Heart right ventricle (tissue), 2 donors: ENCODE results near the genes SEC31B and HIF1AN.

DNA sequence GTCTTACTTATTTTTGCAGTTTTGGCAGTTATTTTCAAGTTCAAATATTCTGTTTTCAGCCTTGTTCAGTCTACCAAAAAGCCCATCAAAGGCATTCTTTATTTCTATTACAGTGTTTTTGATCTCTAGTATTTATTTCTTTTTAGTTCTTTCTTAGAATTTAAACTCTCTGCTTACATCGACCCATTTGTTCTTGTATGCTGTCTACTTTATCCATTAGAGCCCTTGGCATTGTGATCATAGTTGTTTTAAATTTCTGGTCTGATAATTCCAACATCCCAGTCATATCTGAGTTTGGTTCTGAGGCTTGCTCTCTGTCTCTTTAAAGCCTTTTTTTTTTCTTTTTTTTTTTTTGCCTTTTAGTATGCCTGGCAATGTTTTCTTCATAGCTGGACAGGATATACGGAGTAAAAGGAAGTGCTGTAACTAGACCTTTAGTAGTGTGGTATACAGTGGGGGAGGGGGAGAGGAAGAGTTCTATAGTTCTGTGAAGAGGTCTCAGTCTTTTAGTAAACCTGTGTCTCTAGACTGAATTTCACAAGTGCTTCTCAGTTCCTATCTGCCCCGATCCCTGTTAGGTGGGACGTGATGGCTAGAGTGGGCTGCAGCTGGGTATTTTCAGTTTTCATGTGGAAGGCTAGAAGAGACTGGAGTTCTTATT, 3.3 kb upstream of the ABCC2 start:
- PRO-cap, 2 experiments = no peak in any of the 2 experiments

DNA sequence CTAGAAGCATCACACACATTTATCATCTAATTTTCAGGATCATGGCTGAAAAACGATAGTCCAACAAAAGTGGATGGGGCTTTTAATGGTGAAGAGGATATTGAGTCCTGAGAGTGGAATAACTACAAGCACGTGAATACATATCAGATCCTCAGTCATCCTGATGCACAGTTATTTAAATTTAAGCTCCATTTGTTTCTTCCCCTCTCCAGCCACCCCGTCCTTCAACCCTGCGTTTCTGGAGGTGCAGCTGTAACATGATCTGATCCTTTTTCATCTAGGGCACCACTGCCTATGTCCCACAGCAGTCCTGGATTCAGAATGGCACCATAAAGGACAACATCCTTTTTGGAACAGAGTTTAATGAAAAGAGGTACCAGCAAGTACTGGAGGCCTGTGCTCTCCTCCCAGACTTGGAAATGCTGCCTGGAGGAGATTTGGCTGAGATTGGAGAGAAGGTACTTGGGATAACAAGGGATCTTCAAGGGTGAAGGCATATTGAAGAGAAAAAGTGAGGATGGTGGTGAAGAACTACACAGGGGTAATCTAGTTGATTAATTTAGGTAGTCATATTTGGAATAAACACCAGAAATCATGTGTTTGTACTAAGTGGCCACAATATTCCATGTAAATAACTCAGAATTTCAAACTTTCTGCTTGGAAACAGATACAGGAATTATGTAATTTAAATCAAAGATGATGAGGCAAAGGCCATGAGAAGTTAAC, 34.8 kb downstream of the ABCC2 start:
- PRO-cap, 2 experiments = no peak in any of the 2 experiments

GRCh38 chr10:99845773-99846062, 63.3 kb downstream of the ABCC2 start:
- PRO-cap, 2 experiments = no peak in any of the 2 experiments

GRCh38 chr10:100101734-100102040, 20.0 kb upstream of the CPN1 start:
- PRO-cap, 2 experiments = no peak in any of the 2 experiments

DNA sequence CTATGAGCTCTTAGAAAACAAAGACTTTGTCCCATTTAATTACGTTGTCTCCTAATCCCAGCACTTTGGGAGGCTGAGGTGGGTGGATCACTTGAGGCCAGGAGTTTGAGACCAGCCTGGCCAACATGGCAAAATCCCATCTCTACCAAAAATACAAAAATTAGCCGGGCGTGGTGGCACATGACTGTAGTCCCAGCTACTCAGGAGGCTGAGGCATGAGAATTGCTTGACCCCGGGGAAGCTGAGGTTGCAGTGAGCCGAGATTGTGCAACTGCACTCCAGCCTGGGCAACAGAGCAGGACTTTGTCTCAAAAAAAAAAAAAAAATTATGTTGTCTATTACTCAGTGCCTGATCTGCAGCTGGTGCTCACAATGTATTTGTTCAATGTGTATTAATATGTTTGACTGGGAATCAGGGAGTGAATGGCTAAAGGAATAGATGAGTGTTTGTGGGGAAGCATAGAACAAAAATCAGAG, 5.7 kb upstream of the BLOC1S2 start:
- PRO-cap, 2 experiments = no peak in any of the 2 experiments

- PRO-cap, 2 experiments = no peak in any of the 2 experiments
These were observed 5.9 kb upstream of the SCD start for GRCh38 chr10:100341108-100341652.

DNA sequence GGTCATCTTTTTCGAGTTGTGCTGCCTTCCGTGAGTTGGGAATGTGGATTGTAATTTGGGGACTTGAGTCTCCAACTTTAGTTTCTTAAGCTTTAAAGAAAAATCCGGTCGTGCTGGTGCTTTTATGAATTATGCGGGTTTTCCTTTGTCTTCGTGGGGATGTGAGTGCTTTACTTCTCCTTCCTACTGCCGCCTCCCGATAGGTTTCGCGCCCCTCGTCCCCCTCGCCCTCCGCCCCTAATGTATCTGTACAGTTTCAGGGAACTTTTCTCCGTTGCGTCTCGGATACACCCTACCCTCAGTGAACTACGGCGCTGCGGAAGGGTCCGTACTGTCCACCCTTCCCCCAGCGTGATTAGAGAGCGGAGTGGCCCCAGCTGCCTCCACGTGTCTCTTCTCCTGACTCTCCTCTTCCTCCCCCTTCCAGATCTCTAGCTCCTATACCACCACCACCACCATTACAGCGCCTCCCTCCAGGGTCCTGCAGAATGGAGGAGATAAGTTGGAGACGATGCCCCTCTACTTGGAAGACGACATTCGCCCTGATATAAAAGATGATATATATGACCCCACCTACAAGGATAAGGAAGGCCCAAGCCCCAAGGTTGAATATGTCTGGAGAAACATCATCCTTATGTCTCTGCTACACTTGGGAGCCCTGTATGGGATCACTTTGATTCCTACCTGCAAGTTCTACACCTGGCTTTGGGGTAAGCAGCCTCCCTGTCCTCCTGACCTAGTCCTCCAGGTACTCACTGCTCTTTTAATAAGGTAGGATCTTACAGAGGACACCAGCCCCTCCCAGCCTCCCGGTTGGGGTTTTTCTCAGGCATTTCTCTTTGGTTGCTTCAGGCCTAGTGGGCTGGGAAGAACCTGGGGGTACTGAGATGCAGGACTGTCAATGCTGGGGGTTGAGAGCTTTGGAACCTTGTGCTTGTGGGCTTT, 876 bp downstream of the SCD start:
- PRO-cap, 2 experiments = no peak in any of the 2 experiments

DNA sequence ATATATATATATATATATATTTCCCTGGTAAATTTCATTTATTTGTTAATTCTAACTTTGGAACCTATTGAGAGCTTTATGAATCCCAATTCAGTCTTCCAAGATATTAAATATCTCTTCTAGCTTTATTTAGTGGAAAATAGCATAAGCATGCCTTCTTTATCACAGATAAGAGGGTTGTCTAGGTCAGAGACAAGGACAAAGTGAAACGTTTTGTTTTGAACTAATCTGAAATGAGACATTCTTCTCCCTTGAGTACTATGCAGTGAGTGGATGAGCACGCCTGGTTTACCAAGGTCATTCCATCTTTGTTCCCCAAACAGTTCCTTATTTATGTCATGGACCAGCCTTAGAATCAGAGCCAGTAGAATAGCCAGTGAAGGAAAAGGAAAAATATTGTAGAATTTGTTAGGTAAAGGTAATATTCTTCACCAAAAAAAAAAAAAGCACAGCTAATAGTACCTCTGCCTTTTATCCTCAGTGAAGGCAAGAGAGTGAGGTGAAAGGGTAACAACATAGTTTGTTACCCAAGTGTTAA, 43.8 kb downstream of the SCD start:
- PRO-cap, 2 experiments = no peak in any of the 2 experiments

- PRO-cap, 2 experiments = peak in 2 of 2 experiments; most common plus-strand start chr10:100519365 (in 2); most common minus-strand start chr10:100519861 (in 2)
These were observed at the start of gene SEC31B for GRCh38 chr10:100518873-100520311. Gene SEC31B (minus strand): TSS chr10:100519861.

DNA sequence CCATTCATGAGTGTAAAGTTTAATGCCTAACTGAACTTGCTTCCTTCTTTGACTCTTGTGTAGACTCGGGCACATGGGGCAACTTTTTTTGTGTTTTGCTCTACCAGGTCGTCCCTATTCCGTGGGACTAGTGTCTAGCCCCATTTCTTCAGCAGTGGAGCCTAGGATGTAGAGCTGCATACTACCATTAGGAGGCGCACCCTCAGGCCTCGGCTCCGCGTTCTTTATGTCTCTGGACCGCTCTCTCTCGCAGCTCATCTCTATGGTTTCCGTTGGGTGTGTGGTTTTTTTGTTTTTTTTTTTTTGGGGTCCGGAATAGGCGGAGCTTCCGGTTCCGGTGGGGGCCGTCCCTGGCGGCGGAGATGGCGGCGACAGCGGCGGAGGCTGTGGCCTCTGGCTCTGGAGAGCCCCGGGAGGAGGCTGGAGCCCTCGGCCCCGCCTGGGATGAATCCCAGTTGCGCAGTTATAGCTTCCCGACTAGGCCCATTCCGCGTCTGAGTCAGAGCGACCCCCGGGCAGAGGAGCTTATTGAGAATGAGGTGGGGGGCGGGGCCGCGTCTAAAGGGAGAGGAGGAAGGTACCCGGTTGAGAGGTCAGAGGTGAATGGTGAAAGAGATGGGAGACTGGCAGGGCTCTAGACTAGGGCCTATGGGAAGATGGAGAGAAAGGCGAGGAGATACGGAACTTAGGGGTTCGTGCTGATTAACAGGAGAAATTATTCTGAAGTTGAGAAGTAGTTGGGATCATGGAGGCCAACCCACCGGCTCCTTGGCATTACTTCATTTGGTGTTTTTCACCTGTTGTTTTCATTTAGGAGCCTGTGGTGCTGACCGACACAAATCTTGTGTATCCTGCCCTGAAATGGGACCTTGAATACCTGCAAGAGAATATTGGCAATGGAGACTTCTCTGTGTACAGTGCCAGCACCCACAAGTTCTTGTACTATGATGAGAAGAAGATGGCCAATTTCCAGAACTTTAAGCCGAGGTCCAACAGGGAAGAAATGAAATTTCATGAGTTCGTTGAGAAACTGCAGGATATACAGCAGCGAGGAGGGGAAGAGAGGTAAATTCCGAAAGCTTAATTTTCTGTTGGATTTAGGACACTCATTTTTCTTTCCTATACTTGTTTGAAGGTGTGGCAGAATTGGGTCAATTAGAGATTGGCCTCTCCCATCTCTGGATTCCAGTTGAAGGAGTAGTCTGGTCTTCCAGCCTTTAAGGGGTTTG, at the start of gene HIF1AN:
HIF1AN (plus strand) TSS at position 347 of the 1,229 bp plus-strand sequence.
- PRO-cap, 2 experiments = peak in 2 of 2 experiments; most common plus-strand start position 347 of the sequence (in 2); most common minus-strand start position 262 of the sequence (in 2)

- PRO-cap, 2 experiments = no peak in any of the 2 experiments
These were observed 5.5 kb upstream of the PAX2 start for GRCh38 chr10:100739688-100740463.

DNA sequence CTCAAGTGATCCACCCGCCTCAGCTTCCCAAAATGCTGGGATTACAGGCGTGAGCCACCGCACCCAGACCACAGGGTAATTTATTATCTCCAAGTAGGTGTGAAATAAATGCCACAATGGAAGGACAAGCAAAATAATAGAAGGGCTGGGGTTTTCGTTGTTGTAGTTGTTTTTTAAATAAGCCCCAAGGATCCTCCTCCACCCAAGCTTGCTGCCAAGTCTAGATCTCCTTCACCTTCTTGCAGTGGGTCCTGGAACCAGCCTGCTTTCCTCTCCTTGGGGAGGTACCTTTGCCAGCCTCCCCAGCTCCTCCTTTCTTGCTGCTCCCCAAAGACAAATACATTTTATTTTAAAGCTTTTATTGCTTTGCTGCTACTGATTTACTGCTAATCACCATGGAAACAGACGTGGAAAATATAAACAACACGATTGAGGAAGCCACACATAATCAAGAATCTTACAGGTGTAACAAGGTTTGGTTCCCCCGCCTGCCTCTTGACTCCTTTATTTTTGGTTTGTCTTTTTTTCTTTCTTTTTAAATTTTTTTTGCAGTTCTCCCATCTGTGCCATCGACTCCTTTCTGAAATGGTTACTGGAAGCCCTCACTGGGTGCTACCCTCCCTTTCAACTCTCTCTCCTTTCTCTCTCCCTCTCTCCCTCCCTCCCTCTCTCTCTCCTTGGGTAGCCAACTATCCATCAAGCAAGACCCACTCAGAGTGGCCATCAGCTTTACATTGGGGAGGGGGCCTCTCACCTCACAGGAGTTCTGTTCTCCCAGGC, 17.4 kb upstream of the SLF2 start:
- PRO-cap, 2 experiments = no peak in any of the 2 experiments

DNA sequence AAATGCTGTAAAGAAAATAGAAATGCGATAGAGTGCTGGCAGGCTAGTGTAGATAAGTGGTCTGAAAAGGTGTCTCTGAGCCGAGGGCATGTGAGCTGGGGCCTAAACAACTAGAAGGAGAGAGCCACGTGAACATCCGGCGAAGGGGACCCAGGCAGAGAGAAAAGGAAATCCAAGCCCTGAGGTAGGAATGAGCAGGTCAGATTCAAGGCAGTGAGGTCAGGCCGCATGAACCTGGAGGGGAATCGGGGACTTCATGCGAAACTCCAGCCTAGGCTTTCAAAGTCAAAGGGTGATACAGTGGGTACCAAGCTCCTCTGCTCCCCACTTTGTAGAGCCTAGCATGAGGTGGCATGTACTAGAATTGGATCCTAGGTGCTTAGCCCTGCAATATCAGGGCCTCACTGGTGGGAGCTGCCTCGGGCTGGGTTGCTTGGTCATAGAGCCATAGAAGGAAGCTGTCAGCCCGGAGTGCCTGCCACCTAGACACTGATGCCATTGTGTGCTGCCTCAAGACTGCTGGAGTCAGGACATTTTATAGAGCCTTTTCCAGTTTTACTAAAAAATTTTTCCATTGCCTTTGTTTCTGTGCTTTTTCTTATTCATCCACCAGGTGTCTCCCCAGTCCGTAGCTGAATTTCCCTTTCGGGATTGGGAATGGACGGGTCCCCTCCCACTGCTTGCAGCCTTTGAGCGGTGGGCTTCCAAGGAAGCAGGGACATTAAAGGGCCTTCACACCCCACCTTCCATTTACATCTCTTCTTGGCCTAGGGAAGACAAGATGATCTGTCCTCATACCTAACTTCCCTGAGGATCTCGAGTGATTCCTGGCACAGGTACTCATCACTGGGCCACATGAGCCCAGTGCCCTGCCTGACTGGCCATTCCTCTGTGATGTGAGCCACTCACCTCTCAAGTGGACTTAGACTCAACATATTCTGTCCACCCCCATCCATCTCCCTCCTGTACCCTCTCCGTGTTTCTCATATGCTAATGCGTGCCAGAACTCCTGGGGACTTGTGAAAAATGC, 5.5 kb upstream of the LZTS2 start:
- PRO-cap, 2 experiments = no peak in any of the 2 experiments

- PRO-cap, 2 experiments = no peak in any of the 2 experiments
These were observed 7.6 kb upstream of the TLX1 start for GRCh38 chr10:101123538-101123869.

DNA sequence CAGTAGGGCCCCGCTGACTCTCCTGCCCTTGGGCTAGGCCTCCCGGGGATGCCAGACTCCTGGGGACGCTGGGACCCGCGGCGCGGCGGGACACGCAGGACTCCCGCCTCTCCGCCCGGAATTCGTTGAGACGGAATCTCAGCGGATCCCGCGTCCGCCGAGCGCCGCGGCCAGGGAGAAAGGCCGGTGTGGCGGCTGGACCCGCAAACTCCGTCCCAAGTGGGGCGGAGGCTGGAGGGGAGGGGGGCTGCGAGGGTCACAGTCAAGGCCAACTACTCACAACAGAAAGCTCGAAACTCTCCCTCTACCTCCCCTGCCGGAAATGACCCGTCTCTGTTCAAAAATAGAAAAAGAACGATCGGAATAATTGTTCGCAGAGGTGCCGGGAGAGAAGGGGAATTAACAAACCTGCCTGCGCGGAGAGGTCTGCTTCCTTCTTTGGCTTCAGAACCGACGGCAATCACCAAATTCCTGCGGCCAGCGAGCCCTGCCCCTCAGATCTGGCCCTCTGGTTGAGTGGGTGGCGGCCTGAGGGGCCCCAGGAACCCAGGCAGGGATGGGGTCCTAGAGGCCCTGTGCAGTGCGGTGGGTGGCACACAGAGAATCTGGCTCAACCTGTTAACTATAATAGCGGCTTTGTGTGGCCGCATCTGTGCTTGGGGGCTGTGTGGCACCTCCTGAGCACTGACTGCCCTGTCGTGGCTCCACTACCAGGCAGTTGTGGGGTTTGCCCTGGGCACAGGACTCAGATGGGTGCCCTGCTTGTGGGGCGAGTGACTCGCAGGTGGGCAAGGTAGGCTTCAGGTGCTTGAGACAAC, 9.4 kb downstream of the TLX1 start:
- PRO-cap, 2 experiments = no peak in any of the 2 experiments

- PRO-cap, 2 experiments = peak in 1 of 2 experiments; most common plus-strand start chr10:101569972 (in 1)
These were observed 18.5 kb downstream of the POLL start for GRCh38 chr10:101569332-101570116.

GRCh38 chr10:101578750-101579105, 9.3 kb downstream of the POLL start:
- PRO-cap, 2 experiments = no peak in any of the 2 experiments

- PRO-cap, 2 experiments = no peak in any of the 2 experiments
These were observed 1.4 kb downstream of the FBXW4 start for GRCh38 chr10:101693515-101693946.

GRCh38 chr10:101695372-101695491, 262 bp upstream of the FBXW4 start:
- PRO-cap, 2 experiments = no peak in any of the 2 experiments

DNA sequence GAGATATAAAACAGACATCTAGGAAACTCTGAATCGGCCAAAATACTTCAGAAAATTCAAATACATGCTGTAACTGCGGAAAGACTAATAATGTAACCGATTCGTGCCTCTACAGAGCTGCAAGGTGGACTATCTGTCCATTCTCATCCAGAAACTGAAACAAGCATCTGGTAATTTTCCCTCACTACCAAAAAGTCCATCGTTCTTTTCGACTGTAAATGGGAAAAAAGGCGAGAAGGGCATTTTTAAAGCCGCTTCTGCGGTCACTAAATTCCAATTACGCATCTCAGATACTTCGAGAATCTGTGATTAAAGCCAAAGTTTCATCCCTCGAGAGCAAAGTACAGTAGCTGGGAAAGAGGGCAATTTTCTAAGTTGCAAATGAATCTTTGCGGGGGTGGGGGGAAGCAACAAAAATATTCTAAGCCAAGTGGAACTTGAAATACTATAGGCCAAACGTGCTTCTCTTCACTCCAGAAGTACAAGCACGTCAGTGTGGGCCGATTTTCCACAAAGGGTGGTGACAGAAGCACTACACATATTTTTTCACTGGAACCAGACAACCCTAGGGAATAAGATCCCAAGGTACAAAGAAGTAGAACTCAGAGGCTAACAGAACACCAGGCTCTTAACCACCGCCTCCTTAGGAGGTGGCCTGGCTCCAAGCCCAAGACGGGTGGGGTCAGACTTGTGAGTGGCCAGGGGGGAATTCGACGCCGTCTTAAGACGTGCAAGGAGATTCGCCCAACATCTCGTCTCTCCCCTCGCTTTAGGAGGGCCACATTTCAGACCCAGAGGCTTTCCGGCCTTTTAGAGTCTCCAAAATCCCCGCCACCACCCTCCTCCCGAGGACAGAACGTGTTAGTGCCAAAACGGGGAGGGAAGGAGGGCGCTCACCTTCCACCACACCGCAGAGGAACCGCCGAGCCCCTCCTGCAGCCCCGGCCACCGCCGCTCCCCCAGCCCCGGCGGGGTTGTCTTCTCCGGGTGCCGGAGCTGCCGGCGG, 1.0 kb downstream of the OGA start:
- PRO-cap, 2 experiments = peak in 2 of 2 experiments; most common plus-strand start position 339 of the sequence (in 1); most common minus-strand start position 604 of the sequence (in 2)